Peyer's patch (tissue), 4 donors: ENCODE measurements around a stretch of chr21.

GRCh38 chr21:5117534-5118026 is 5403.8 kb upstream of the TPTE start:
- PRO-cap = unidirectional peak, plus-strand start at chr21:5117852
- RAMPAGE, long total RNA, 4 experiments = no peak in any of the 4 experiments

GRCh38 chr21:9837680-9838246 is 683.6 kb upstream of the TPTE start:
- PRO-cap = no peak
- RAMPAGE, long total RNA, 4 experiments = no peak in any of the 4 experiments

GRCh38 chr21:10521742-10522188 is 382 bp downstream of the TPTE start:
- PRO-cap = no peak
- RAMPAGE, long total RNA, 4 experiments = no peak in any of the 4 experiments

GRCh38 chr21:14076450-14077169 is 134.1 kb downstream of the LIPI start:
- PRO-cap = no peak
- RAMPAGE, long total RNA, 4 experiments = no peak in any of the 4 experiments

GRCh38 chr21:14480631-14480903 is 65.5 kb downstream of the SAMSN1 start:
- PRO-cap = no peak
- RAMPAGE, long total RNA, 4 experiments = no peak in any of the 4 experiments

- PRO-cap = no peak
- RAMPAGE, long total RNA, 4 experiments = no peak in any of the 4 experiments
These were observed 4.1 kb upstream of the SAMSN1 start for GRCh38 chr21:14550079-14550675.

DNA sequence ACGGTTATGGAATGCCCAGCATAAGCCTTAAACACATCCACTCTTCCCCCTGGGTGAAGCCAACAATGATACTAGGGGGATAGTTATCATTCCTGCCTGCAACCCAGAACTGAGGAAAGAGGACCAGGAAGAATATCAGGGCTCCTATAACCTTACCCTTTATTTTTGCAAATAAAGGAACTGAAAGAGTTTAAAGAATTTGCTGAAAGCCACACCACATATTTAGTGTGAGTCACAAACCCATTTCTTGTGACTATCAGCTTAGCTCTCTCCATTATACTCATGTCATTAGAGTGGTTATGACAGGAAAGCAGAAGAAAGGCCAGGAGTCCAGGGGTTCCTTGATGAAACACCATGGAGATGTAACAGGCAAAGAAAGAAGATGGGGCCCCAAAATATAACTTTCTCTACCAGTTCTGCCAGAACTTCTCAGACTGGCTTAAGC is 141.1 kb upstream of the SAMSN1 start:
- PRO-cap = no peak
- RAMPAGE, long total RNA, 4 experiments = no peak in any of the 4 experiments

DNA sequence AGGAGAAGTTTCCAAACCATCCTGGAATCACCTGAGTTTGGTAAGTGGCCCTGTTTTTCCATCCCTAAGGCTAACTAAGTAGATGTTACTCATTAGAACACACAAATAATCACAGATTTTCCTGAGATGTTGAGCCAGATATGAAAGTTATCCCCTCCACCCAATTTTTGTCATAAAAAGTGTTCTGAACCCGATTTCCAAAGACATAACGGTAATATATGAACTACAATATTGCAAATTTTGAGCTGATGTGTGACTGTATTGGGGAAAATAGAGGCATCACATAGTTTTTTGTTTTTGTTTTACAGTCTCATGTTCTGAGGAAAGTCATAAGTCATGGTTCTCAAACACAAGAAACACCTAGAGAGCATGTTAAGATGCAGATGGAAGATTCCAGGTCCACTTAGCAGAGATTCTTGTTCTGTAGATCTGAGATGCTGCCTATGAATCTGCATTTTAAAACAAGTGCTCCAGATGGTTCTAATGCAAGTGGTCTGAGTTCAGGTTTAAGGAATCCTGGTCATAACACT is 101.5 kb downstream of the NRIP1 start:
- PRO-cap = no peak
- RAMPAGE, long total RNA, 4 experiments = no peak in any of the 4 experiments

DNA sequence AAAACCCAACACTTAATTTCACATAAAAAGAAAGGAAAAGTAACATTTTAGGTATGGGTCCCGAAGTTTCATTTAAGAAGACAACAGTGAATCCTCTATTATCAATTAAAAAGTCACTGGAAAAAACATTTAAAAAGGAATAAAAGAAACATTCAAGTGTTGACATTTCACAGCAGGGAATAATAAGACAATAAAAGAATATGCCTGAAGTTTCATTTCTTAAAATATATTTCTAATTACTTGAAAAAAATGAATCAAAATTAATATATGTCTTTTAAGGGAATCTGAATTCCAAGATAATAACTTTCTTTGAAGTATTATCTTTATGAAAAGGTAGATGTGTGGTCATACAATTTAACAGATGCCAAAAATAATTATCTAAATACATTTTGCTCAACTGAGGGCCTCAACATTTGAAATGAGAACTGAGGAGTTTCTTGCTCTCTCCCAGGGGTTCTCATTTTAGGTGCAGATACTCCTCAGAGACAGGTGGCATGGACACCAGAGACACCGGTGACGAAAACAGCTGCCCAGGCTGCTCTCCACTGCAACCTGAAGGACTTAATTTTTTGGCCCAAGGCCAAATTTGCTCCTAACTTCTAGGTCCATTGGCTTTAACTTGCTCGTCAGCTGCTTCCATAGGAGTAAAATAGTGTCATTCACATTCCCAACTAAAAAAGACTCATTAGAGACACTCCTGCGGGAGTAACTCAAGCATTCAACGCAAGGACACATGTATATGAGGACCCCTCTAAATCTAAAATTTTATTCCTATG is 87.1 kb downstream of the NRIP1 start:
- PRO-cap = no peak
- RAMPAGE, long total RNA, 4 experiments = no peak in any of the 4 experiments

DNA sequence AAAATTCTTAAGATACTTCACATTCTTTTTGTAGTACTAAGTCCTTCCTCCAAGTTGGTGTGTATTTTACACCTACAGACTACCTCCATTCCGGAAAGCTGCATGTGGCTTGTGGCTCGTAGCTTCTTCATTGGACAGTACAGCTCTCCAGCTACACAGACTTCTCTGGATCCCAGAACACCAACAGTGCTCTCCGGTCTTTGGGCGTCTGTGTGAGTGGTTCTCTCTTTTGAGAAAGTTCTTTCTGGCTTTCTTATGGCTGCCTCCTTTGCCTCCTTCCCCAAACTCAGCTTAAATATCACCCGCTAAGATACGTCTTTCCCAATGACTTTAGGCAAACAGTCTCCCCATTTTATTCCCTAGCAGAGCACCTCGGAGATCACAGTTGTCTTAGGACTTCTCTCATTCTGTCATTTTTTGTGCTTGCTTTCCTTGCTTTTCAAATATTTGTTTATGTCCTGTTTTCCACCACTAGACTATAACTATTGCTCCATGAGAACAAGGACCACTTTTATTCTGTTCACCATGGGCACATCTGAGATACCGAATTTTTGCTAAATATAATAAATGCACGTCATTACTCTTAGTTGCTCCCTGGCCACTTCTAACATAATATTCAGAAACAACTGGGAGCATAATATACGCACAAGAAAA is 68.5 kb downstream of the NRIP1 start:
- PRO-cap = no peak
- RAMPAGE, long total RNA, 4 experiments = start-site peak on the minus strand in 1 of 4 experiments, centred at position 450 of the sequence, 22 reads per replicate

DNA sequence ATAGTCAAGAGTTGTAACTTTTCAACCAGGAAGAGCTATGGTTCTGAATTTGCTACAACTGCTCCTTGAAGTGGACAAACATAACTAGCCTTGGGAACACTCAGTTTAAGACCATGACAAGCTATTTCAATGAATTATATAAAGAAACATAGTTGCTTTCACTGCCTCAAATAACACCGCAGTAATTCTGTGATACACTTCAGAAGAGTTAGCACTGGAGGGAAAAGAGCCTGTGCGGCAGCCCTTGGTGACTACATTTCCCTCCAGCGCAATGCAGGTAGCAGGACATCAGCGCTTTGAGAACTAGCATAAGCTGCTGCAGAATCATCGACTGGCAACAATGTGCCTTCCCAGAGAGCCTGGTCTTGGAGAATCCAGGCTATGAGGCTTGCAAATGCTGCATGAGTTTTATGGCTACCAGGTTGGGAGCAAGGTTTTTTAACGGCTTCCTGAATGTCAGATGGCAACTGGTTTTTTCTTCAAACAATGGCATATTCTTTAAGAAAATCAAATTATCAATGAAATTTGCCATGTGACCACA is 7.5 kb downstream of the NRIP1 start:
- PRO-cap = no peak
- RAMPAGE, long total RNA, 4 experiments = no peak in any of the 4 experiments

GRCh38 chr21:15138426-15139161 is 73.8 kb upstream of the NRIP1 start:
- PRO-cap = no peak
- RAMPAGE, long total RNA, 4 experiments = no peak in any of the 4 experiments

DNA sequence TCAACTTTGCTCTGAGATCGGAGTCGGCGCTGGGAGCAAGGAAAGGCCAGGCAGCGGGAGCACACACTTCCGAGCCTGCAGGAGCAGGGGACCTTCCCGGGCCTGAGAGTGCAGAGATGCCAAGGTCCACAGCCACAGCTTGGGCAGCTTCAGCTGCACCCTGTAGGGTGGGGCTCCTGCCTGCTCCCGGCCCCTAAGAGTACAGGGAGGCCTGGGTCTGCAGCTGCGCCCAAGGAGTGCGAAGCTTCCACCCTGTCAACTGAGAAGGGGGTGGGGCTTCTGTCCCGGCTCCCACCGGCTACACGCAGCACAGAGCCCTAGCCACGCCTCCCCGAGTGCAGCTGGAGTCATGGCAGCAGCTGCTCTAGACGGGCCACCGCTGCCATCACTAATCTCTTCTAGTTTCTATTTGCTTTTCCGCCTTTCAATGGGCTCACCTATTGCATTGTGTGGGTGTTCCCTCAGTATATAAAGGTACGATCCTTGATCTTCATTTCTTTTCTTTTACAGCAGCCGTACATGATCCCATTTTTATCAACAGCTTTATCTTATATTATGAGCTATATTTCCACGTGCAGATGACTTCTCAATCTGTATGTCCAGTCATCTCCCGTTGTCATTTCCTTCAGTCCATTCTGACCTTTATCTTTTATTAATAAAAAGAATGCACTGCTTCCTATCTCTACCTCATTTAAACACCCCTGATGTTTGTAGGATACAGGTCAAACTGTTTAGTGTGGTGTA is 225.8 kb upstream of the NRIP1 start:
- PRO-cap = bidirectional peak, plus-strand start at position 496 of the sequence, minus-strand start at position 400 of the sequence
- RAMPAGE, long total RNA, 4 experiments = no peak in any of the 4 experiments

- PRO-cap = no peak
- RAMPAGE, long total RNA, 4 experiments = start-site peak on the plus strand in 1 of 4 experiments, at chr21:15806373-15806385 at its widest, 5 reads per replicate
These were observed 76.5 kb downstream of the USP25 start for GRCh38 chr21:15806076-15806804.

DNA sequence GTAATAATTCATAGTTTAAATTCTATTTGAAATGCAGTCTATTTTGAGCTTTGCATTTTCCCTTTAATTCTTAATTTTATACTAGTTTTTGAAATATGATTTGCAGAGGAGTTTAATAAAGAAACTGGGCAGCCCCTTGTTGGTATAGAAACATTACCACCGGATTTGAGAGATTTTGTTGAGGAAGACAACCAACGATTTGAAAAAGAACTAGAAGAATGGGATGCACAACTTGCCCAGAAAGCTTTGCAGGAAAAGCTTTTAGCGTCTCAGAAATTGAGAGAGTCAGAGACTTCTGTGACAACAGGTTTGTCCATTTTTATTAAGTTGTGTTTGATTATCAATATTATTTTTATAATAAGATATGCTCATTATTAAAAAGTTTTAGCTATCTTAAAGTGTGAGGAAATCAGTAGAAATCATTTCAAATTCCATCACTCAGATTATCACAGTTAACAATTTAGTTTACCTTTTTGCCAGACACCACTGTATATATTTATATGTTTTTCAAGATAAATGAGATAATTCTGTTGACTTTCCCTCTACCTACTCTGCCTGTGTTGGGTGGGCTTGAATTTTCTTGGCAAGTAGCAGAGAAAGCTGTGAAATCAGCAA is 103.6 kb downstream of the USP25 start:
- PRO-cap = no peak
- RAMPAGE, long total RNA, 4 experiments = no peak in any of the 4 experiments

- PRO-cap = no peak
- RAMPAGE, long total RNA, 4 experiments = no peak in any of the 4 experiments
These were observed 357.2 kb downstream of the USP25 start for GRCh38 chr21:16086995-16087393.

DNA sequence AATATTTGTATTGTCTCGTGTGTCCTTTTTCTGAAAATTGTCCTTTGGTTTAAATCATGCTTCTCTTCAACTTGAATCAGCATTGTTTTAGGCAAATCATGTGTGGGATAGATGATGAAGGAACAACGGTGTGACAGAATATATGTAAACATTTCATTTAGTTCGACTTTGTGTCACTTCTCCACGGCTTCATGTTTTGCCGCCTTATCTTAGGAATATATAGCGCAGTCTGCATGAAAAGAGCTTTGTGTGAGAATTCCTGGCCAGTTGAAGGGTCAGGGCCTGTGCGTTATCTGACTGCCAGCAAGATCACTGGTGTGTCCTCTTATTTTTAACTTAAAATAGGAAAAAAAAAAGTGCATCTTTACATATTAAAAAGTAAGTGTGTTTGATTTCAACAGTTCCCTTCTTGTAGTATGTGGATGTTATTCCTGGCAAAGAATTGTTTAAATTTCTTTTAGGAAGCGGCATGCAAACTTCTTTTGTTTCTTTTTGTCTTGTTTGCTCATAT is 465.1 kb downstream of the USP25 start:
- PRO-cap = no peak
- RAMPAGE, long total RNA, 4 experiments = no peak in any of the 4 experiments

DNA sequence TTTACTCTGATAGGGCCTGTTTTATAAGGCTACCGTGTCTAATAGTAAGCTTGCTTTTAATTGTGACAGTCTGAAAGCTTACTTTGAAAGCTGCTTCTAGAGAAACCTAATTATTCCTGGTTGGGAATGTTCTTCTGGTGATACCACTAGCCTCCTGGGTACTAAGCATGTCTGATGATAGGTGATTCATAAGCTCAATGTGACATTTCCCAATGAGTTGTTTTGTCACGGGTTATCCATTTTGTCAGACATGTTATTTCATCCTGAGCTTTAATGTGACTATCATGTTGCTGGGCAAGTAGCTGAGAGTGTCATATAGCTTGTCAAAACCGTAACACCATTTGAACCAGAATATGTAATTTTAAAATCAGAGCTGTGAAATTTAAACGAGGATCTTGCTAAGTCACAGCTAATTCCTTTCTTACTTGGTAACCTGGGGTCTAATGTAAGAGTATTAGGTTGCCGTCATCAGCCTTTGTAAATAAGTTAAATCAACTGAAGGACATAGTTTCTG is 529.1 kb downstream of the USP25 start:
- PRO-cap = no peak
- RAMPAGE, long total RNA, 4 experiments = no peak in any of the 4 experiments

DNA sequence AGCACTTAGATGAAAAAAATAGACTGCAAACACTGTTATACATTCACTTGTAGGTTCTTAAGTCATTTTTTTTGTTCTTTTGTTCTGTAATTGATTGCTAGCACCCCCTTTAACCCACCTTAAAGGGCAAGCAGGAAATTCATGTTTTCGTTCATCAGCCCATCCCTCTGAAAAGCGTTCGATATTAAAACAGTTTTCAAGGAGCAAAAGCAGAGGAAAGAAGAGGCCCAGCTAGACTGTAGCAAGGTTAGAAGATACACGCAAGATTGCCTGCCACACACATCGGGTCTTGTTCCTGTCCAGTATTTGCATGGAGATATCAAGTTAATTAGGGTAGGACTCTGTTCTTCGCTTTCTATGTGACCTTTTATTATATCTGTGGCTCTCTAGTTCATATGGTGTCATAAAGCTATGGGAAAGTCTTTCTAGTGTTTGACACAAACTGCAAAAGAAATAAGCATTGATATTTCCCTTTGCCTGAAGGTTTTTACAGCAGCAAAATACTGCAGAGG is 549.8 kb downstream of the USP25 start:
- PRO-cap = no peak
- RAMPAGE, long total RNA, 4 experiments = no peak in any of the 4 experiments

DNA sequence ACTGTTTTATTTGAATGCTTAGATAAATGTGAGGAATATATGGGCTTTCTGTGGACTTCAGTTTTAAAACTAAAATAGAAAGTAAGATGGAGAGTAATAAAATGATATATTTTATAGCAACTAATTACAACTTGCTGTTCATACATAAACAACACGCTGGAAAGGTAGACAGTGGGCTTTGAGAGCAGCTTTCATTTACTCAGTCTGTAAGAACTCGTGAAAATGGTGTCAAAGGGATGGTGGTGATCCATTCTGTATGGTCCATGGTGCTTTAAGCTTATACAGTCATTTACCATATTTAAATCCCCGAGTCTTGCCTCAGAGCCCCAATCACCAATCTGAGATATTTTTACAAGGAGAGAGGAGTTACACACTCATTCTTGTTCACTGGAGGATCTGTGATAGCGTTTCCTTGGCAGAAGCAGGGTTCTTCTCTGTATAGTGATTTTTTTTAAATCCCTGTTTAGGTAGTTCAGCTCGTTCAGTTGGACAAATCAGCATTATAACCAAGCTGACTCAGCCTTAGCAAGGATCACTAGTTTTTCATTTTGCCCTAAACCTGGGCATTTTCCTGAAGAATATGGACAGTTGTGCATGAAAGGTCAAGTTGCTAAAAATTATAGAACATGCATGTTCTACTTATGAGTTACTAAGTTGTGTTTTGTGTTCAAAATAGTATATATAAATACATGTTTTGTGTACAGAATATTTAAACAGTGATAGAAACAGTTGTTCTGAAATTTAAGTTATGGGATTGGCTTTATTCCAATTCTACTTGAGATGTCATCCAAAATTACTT is 694.6 kb downstream of the USP25 start:
- PRO-cap = no peak
- RAMPAGE, long total RNA, 4 experiments = no peak in any of the 4 experiments